Measurements from ENCODE around the genes AGAP5 and CHCHD1.

- PRO-cap, result no peak
- RAMPAGE, long total RNA, result no peak
Measured at GRCh38 chr10:73113660-73113861, 3.3 kb downstream of the NUDT13 start.

DNA sequence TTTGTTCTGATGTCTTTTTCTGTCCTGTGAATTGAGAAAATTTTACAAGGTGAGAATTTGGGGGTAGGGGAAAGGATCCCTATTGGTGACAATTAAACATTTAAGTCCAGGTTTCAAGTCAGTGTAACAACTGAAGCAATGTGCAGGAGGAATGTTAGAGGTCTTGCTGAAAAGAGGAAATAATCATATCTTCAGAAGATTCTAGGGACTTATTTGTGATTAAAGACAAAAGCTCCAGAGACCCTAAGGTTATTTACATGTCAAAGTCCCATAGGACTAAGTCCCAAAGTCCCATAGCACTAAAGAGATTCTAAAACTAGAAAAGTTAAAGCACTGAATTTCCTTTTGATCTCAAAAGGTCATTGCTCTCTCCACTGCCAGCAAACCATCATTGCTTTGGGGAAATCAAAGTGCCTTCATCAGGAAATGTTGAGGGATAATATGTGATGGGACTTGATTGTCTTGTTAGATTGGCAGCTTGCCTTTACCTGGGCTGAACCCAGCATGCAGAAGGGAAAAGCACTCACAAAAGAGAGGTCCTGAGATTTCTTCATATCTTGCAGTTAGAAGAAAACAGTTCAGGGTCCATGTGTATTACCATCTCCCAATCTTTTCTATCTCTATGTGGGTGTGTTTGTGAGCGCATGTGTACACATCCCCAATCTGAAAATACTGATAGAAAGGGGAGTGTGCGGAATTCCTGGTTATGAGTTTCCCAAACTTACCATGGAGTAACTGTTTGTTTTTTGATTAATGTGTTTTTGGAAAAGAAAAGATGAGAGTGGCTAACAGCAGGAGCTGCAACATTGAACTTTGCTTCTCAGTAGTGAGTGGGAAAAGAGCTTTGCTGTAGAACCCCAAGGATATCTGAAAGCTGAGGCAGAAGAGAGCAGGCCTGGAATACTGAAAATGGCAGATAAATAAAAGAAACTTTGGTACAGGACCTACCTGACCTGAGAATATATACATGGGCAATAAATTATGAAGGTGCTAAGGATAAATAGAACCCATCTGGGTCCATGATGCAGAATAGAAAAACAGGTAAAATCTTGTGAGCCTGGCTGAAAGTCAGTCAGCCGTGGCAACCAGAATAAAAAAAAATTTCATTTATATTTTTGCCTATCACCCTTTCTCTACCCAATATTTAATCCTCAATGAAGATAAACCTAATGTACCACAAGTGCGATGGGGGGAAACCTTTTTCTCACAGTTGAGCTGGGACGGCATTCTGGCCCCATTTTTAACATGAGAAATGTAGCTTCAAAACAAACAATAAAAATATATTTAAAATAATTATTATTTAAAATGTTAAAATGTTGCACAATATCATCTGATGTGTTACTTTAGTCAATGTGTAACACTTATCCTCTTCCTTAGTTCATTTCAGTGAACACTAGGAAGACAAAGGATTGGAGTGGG lies 22.1 kb downstream of the NUDT13 start:
- PRO-cap, result no peak
- RAMPAGE, long total RNA, result no peak

DNA sequence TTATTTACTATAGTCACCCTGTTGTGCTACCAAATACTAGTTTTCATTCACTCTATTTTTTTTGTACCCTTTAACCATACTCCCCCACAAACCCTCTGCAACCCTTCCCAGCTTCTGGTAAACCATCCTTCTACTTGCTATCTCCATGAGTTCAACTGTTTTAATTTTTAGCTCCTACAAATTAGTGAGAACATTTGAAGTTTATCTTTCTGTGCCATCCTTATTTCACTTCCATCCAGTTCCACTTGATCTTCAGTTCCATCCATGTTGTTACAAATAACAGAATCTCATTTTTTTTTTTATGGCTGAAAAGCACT lies 2.0 kb downstream of the ECD start:
- PRO-cap, result no peak
- RAMPAGE, long total RNA, result no peak

DNA sequence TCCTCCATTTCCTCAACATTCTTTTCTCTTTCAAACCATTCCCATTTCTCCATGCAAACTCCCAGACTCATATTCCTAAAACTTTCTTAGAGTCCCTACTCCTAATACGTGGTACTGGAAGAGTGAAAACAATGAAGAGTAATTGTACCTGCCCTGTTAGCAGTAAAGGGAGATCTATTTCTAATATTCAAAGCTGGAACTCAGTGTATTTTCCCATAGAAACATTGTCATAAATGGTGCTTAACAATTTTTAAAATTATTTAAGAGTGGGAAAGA lies 17.0 kb upstream of the MSS51 start:
- PRO-cap, result no peak
- RAMPAGE, long total RNA, result no peak

- PRO-cap, result no peak
- RAMPAGE, long total RNA, result no peak
Measured at GRCh38 chr10:73479128-73479949, 16.5 kb downstream of the PPP3CB start.

GRCh38 chr10:73506117-73506869 lies 10.5 kb upstream of the PPP3CB start:
- PRO-cap, result no peak
- RAMPAGE, long total RNA, result no peak

DNA sequence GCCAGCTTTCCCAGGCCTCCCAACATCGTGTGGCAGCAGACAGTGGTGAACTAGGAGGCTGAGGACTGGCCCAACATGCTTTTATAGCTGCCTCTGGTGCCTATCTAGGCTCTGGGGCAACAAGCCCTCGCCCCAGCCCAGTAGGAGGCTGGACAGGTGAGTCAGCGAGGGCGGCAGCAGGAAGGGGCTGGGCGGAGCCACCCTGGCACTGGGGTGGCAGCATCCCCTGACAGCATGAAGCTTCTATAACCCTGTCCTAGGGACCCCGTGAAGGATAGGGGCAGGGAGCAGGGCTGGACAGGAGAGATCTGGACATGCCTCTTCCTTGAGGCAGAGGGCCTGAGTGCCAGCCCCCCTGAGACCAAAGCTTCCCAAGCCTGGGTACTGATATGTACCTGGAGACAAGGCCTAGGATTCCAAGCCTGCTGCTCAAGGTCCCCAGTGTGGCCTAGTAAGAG lies 7.9 kb upstream of the SYNPO2L start:
- PRO-cap, result no peak
- RAMPAGE, long total RNA, result no peak

DNA sequence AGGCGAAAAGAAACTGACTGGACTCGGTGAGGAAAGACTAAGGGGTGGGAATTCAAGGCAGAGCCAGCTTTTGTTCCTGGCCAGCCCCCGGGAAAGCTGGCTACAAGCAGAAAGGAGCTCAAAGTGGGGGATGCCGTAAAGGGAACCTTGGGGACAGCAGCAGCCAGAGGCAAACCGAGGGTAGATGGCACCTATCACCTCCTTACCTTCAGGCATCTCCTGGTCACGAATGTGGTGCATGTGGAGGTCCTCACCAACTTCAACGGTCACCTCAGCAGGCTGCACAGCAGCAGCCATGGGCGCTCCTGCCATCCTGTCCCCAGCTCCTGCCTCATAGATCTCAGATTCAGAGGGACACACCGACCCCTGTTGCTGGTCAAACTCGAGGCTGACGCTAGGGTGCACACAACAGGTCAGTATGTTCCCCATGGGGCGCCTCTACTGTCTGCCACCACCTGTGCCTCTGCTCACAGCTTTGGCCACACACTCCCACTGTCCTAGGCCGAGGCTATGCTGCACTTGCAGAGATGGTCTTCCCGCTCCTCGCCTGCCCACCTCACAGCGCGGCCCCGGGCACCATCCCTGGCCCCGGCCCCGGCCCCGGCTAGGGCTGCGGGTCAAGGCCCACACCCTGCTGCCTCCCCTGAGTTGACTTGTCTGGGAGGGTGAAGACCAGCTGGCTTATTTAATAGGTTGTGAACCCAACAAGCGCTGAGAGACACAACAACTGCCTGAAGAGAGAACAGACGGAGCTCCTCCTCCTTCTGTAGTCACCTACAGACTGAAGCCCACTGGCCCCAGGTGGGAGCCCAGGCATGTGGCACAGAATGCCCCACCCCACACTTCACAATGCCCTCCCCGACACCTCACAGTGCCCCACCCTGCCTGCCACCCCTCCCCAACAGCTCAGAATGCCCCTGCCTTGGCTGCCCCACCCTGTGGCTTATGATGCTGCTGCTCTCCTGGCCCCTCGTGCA lies at the start of gene AGAP5:
Gene AGAP5, minus strand, starts transcription at position 783 of the 977 bp plus-strand sequence.
- PRO-cap, result no peak
- RAMPAGE, long total RNA, result no peak

GRCh38 chr10:73769867-73770515 lies 2.1 kb upstream of the FUT11 start:
- PRO-cap, result no peak
- RAMPAGE, long total RNA, result no peak

DNA sequence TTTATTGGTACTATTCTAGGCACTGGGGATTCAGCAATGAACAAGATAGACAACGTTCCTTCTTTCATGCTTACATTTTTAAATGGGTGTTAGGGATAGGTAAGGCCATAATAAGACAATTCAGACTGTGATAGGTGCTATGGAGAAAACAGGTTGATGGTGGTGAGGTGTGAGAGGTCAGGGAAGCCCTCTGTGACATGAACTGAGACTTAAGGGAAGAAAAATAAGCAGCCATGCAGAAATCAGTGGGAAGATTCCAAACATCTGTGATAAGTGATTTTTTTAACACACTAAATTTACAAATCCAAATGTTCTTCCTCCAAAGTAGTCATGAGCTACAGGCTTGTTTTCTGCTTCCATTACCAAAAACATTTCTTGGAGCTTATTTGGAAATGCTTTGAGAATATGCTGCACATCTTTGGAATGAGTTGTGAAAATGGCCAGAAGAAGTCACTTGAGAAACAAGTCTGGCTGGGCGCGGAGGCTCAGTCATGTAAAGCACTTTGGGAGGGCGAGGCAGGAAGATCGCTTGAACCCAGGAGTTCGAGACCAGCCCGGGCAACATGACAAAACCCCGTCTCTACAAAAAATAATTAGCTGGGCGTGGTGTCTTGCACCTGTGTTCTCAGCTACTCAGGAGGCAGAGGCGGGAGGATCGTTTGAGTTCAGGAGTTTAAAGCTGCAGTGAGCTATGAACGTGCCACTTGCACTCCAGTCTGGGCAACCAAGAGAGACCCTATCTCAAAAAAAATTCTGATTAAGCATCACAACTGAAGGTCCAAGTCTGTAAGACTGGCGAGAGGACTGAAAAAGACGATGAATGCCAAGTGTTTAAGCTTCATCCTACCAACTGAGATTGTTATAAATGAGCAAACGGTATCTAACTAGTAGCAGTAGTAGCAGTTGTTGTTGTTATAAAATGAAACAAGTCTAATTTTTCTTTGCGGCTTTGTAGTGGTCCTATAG lies 922 bp upstream of the CHCHD1 start:
- PRO-cap, result no peak
- RAMPAGE, long total RNA, result no peak

- PRO-cap, result bidirectional peak, plus-strand start at chr10:73782050, minus-strand start at chr10:73781953; bidirectional peak, plus-strand start at chr10:73782321, minus-strand start at chr10:73782312
- RAMPAGE, long total RNA, result no peak
Measured at GRCh38 chr10:73781609-73782651, at the start of gene CHCHD1. Gene CHCHD1 (plus strand): TSS chr10:73782048.

- PRO-cap, result no peak
- RAMPAGE, long total RNA, result no peak
Measured at GRCh38 chr10:73791899-73793111, 6.9 kb downstream of the ZSWIM8 start.

- PRO-cap, result no peak
- RAMPAGE, long total RNA, result no peak
Measured at GRCh38 chr10:73815896-73816524, 4.6 kb upstream of the NDST2 start.

DNA sequence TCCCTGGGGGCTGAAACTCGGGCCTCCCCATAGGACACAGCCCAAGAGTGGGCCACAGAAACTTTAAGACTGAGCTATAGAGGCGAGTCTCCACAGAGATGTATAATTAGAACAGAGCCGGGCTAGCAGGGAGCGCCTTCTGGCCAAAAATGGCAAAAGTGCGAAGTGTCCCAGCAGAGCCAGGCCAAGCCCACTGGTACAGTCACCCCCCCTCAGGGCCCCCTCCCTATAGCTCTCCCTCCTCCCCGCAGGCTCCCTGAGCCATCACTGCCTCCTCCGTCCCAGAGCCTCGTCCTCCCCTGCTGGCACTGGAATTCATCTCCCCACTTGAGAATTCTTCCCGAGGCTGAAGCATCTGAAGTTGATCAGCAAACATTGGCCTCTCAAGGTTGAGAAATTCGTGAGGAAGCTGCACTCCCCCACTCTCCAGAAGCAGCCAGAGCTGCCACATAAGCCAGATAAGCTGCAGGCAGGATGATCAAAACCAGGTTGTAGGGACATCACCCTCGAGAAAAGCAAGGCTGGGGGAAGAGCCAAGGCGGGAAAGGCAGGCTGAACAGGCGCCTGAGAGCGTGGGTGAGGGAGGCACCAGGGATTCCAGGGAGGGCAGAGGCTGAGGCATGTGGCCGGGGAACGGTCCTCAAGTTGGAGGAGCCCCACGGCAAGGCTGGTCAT lies 23.4 kb downstream of the CAMK2G start:
- PRO-cap, result no peak
- RAMPAGE, long total RNA, result no peak

GRCh38 chr10:73888305-73888920 lies 14.1 kb upstream of the CAMK2G start:
- PRO-cap, result no peak
- RAMPAGE, long total RNA, result no peak

GRCh38 chr10:73930590-73931206 lies 19.8 kb downstream of the PLAU start:
- PRO-cap, result no peak
- RAMPAGE, long total RNA, result no peak

- PRO-cap, result no peak
- RAMPAGE, long total RNA, result no peak
Measured at GRCh38 chr10:74000661-74001644, 3.0 kb downstream of the VCL start.

DNA sequence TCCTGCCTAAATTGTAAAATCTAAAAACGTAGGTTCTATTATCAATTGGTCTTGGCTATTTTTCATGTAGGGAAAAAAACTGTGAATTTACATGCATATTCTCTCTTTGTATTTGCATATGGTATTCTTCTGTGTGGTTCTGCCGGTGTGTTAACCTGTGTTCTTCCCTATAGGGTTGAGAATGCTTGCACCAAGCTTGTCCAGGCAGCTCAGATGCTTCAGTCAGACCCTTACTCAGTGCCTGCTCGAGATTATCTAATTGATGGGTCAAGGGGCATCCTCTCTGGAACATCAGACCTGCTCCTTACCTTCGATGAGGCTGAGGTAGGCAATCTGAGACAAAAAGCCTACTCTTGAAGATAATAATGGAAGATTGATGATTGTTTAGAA lies 72.6 kb downstream of the VCL start:
- PRO-cap, result no peak
- RAMPAGE, long total RNA, result no peak

DNA sequence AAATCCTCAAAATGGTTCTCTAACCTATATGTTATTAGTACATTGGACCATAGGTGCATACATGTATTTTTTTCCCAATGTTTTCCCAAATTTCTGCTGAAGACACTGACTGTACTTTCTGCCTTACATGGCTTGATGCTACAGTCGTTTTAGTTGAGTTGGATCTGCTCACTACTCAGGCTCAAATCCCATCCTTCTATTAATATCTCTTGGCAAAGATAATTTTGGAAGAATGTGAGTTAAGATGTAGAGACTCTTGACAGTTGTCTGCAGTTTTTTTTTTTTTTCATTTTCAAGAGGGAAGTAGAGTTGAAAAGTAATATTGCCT lies 239.0 kb upstream of the KAT6B start:
- PRO-cap, result no peak
- RAMPAGE, long total RNA, result no peak

DNA sequence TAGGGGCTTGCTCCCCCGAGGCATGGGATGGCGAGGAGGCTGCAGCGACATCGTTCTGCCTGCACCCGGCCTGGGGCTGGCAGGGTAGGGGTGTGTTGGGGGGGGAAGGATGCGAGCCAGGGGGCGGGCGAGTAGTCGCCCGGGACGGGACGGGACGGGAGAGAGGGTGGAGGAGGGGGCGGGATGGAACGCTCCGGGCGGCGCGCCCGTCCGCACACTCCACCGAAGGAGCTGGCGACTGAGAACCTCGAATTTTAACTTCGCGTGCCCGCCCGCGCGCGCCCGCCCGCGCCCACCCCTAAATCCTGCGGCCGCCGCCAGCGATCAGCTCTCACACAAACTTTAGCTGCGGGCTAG lies 650 bp upstream of the KAT6B start:
- PRO-cap, result bidirectional peak, plus-strand start at position 160 of the sequence, minus-strand start at position 78 of the sequence; bidirectional peak, plus-strand start outside the sequence, minus-strand start at position 337 of the sequence
- RAMPAGE, long total RNA, result no peak

All from OCI-LY7 (cell line).